Cytotoxic T cell (primary cell): ENCODE data around the genes ADNP2 and PARD6G.

GRCh38 chr18:79917889-79918474 lies 33.5 kb downstream of the SLC66A2 start:
- PRO-cap, 2 experiments, result no peak in any of the 2 experiments

DNA sequence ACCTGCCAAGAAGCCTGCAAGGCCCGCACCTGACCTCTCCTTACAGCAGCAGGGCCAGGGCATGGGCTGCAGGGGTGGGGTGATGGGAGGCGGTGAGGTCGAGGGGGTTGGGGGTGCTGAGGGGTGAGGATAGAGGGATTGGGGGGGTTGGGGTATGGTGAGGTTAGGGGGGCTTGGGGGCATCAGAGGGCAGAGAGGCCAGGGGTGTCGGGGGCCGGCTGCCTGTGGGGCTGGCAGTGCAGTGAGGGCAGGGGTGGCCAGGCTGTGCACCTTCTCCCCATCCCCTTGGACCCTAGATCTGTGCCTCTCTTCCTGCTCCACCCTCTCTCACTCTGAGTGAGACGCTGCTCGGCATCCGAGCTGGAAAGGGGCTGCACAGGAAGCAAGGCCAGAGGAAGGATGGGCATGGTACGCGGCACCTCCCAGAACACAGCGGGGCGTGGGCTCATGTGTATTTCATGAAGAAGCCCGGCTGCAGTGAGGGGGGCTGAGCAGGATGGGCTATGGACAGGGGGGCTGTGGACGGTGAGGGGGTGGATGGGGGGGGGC lies 28.7 kb downstream of the SLC66A2 start:
- PRO-cap, 2 experiments, result no peak in any of the 2 experiments

- PRO-cap, 2 experiments, result no peak in any of the 2 experiments
Measured at GRCh38 chr18:79942960-79943786, 8.3 kb downstream of the SLC66A2 start.

DNA sequence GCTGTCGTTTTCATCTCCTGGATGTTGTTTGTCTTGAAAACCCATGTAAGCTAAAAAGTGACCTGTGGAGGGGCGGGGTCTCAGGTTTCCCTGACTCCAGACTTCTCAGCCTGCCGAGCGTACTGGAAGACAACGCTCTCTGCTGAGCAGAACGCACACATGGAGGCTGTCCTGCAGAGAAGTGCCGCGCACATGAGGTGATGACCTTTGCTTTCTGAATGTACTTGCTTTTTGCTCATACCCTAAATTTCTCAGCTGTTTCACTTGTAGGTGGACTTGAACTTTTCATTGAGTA lies 4.1 kb downstream of the RBFA start:
- PRO-cap, 2 experiments, result no peak in any of the 2 experiments

- PRO-cap, 2 experiments, result peak in 2 of 2 experiments; most common plus-strand start chr18:80109281 (in 2); most common minus-strand start chr18:80109202 (in 2)
Measured at GRCh38 chr18:80108958-80109536, at the start of gene ADNP2. Gene ADNP2, plus strand, starts transcription at chr18:80109262.

DNA sequence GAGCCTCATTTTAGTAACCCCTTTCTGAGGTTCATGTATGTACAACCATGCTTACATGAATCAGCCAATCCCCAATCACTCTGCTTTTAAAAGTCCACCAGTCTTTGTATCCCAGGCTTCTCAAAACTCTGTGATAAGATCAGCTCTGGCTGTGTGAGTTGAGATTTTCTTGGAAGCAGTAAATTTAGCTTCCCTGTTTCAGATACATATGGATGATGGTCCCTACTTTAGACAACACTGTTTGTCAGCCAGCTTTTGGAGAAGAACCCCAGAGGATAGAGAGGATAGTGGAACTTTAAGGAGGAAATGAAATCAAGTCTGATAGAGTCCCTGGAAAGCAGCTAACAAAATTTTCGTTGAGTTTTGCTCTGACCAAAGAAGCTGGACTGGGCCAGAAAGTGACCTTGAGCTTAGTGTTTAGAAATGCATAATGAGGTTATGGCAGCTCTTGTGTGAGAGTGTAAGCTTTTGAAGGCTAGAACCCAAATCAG lies 3.7 kb downstream of the ADNP2 start:
- PRO-cap, 2 experiments, result no peak in any of the 2 experiments

DNA sequence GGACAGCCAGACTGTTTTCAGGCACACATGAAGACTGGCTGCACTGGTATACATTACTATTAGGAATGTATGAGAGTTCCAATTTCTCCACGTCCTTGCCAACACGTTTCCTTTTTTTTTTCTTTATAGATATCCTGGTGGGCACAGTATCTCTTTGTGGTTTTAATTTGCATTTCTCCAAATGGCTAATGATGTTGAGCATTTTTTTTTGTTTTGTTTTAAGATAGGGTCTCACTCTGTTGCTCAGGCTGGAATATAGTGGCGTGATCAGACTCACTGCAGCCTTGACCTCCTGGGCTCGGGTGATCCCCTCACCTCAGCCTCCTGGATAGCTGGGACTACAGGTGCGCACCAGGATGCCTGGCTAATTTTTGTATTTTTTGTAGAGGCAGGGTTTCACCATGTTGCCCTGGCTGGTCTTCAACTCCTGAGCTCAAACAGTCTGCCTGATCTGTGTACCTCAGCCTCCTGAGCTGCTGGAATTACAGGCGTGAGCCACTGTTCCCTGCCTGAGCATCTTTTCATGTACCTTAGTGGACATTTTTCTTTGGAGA lies 7.5 kb downstream of the ADNP2 start:
- PRO-cap, 2 experiments, result no peak in any of the 2 experiments

- PRO-cap, 2 experiments, result peak in 2 of 2 experiments; most common plus-strand start chr18:80147420 (in 2)
Measured at GRCh38 chr18:80147305-80148160, 38.5 kb downstream of the ADNP2 start.

GRCh38 chr18:80207666-80208118 lies 39.6 kb downstream of the PARD6G start:
- PRO-cap, 2 experiments, result no peak in any of the 2 experiments

GRCh38 chr18:80246799-80247933 lies at the start of gene PARD6G:
Gene PARD6G, minus strand, starts transcription at chr18:80247514.
- PRO-cap, 2 experiments, result peak in 1 of 2 experiments; most common minus-strand start chr18:80247599 (in 1)